Diencephalon (tissue), 2 donors: ENCODE measurements around a stretch of chr3.

DNA sequence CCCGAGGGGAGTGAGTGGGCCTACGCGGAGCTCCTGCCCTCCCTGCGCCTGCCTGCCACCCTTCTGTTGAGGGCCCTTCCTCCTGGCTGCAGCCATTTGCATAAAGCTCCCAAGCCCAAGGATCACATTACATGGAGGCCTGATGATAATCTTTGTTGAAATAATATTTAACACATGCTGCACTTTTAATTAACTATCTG lies 39.1 kb downstream of the DNAJB8 start:
- RAMPAGE, long total RNA, result no peak

- RAMPAGE, long total RNA, result no peak
These were observed 7.2 kb downstream of the GATA2 start for GRCh38 chr3:128485671-128486418.

DNA sequence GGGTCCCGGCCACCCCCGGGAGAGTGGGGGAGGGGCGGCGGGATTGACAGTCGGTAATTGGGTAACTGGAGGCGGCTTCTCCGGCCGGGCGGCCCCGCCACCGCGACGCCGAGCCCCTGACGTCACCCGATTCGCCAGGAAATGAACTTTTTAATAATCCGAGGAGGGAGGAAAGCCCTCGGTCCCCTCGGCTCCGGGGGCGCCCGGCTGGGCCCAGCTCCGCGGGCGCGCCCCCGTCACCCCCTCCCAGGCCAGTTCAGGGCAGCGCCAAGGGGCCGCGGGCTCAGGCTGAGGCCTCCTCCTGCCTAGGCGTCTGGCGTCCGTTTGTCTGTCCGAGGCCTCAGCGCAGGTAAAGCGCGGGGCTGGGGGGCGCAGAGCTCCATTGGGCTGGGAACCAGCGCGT lies 3.9 kb downstream of the GATA2 start:
- RAMPAGE, long total RNA, result no peak

DNA sequence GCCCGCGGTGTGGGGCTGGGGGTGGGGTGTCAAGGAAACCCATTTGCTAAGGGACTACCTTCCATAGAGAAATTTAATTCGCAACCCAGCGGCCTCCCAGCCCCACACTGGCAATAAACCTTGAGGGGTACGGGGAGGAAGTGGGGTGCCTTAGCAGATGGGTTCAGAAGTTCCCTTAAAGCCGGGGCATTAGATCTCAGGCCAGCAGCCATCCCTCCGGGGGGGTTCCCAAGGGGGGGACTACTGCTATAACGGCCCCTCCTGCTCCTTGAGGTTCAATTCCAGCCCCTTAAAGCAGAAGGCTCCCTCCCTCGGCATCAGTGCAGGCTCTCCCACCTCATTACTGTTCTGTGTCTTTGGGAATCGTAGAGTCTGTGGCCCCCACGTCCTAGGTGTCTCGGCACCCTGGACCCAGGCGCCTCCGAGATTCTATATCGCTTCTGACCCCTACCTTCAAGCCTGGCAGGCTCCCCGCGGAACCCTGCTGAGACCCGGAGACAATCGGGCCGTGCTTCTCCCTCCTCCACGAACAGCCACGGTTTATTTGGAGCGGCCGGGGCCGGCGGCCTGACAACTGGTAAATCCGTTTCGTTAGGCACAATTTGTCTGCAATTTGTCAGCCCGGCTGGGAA lies 1.6 kb downstream of the GATA2 start:
- RAMPAGE, long total RNA, result no peak

- RAMPAGE, long total RNA, result no peak
These were observed 55.7 kb upstream of the GATA2 start for GRCh38 chr3:128548534-128549189.

- RAMPAGE, long total RNA, result no peak
These were observed 76.8 kb downstream of the RPN1 start for GRCh38 chr3:128573812-128574289.

DNA sequence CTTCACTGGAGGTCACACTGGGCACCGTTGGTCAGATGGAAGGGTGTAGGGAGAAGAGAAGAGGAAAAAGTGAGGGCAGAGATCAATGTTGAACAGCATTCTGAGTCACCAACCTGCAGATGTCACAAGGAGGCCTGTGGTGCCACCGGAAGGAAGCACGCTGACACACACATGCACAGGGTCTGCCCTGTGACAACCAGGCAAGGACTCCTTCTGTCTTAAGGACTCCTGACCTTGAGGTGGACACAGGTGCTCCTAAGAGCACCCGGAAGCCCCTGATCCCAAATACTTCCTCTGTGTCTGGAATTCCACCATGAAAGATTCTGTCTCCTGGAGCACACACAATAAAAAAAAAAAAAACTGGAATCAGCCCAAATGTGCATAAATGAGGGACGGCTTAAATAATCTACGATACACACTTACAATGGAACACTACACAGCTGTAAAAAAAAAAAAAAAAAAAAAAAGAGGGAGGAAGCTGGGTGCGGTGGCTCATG lies 58.5 kb downstream of the RPN1 start:
- RAMPAGE, long total RNA, result no peak

- RAMPAGE, long total RNA, result no peak
These were observed 24.8 kb downstream of the RPN1 start for GRCh38 chr3:128625441-128626621.

GRCh38 chr3:128742672-128743274 lies 16.8 kb downstream of the RAB7A start:
- RAMPAGE, long total RNA, result no peak

DNA sequence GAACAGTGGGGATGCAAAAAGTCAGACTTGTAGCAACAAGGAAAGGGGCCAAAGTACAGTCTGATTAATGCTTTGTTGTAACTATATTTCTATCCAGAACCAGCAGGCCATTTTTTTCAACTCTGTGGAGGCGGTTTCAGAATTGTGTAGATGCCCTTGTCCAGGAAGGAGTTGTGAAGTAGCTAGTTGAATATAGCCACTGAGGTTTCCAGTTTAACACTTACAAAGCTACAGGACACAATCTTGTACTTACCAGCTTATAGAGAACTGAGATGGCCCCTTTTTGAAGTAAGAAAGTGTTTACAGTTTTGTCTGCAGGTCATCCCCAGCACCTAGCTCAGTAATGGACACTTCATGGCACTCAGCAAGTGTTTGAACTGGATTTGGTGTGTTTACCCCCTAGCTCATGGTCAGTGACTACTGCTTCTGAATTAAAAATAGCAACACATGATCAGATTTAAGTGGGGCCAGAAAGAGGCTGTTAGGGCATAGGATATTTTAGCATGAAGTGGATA lies 54.3 kb downstream of the RAB7A start:
- RAMPAGE, long total RNA, result no peak

GRCh38 chr3:128812975-128814243 lies 66.0 kb upstream of the ACAD9 start:
- RAMPAGE, long total RNA, result no peak

DNA sequence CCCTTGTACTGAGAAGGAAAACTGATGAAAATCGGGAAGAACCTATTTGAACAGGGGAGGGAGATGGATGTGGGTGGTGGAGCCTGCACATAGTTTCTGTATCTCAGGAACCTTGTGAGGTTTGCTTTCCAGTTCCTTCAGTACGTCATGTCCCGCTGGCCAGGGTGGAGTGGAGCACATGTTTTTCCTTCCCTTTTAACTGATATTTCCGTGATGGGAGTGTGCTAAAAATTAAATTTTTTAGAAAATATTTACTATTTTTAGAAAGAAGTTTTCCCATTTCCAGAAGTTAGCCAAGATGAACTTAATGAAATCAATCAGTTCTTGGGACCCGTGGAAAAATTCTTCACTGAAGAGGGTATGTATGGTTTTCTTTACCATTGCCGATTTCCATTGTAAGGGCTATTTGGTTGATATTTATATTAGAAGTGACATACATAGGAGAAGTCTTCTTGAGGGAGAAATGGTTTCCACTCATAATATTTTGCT lies 5.0 kb downstream of the ACAD9 start:
- RAMPAGE, long total RNA, result no peak

DNA sequence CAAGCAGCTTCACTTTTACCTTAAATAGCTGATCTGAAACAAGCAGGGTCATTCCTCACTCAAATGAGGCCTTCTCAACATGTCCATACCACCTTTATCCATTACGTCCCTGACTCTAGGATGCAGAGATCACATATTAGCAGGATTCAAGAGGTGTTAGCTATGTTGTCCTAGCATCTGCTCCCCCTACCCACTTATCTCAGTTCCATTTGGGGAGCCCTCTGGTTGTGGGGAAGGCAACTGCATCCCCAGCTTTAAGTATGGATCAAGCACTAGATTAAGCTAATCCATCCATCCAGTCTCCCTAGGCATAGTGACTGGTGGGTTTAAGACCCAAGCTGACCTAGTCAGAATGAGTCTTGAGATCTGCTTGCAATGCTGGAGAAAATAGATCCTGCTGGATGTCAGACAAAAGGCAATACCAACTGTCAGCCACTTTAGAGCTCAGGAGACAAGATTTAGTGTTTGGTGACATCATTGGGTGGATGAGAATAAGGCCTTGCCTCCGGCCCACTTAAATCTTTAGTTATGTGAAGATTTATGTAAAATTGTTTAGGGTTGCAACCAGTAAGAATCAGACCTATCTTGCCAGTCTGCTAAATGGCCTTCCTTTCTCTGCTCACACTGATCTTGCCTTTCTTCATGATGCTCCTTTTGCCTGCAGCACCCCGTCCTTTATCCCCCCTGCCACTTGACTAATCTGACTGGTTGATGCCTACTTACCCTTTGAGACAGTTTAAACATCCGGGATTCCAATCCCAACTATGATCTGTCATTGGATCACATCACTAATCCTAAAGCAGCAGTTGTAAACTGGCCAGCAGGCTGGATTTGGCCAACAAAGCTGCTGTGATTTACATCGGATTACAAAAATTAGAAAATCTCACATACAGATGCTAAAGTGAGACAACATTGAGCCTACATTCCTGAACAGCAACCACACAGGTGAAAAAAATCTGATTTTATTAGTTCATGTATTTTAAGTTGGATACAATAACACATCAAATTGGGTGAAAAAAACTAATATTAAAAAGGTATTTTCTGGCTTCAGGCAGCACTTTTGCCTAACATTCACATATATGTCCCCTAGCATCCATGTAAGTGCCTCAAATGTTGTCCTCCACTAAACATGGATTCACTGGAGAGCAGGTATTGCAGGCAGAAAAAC lies 2.2 kb upstream of the ISY1 start:
- RAMPAGE, long total RNA, result no peak

GRCh38 chr3:129238922-129239382 lies 10.5 kb upstream of the COPG1 start:
- RAMPAGE, long total RNA, result no peak

- RAMPAGE, long total RNA, result no peak
These were observed 9.2 kb upstream of the COPG1 start for GRCh38 chr3:129239884-129240920.

- RAMPAGE, long total RNA, result no peak
These were observed 3.9 kb upstream of the COPG1 start for GRCh38 chr3:129245299-129246165.

- RAMPAGE, long total RNA, result no peak
These were observed 8.0 kb downstream of the COPG1 start for GRCh38 chr3:129257149-129258003.

DNA sequence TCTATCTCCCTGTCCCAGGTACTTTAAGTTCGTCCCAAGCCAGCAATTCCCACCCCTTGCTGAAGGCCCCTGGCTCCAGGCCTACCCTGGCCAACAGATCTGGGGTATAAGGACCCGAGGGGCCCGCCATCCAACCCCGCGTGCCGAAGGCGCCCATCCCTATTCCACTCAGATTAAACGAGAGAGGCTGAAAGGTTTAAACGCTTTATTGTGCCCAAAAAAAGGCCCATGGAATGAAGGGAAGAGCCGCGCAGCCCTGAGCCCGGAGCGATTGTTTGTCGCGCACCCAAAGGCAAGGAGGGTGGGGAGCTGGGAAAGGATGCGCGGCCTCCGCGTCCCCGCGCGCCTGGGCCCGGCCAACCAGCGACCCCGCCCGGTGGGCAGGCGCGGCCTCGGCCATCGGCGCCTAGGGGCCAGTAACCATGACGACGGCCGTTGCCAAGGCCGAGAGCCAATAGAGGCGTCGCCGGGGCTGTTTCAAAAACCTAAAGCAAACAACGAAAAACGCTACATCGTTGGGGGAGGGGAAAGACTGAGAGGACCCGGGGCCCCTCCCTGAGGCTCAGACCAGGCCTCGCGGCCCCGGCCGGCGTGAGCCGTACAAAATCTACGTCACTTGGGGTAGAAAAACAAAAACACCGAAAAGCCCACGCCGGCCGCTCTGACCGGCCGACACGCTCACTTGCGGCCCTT lies 1.4 kb downstream of the H1-10 start:
- RAMPAGE, long total RNA, result no peak

DNA sequence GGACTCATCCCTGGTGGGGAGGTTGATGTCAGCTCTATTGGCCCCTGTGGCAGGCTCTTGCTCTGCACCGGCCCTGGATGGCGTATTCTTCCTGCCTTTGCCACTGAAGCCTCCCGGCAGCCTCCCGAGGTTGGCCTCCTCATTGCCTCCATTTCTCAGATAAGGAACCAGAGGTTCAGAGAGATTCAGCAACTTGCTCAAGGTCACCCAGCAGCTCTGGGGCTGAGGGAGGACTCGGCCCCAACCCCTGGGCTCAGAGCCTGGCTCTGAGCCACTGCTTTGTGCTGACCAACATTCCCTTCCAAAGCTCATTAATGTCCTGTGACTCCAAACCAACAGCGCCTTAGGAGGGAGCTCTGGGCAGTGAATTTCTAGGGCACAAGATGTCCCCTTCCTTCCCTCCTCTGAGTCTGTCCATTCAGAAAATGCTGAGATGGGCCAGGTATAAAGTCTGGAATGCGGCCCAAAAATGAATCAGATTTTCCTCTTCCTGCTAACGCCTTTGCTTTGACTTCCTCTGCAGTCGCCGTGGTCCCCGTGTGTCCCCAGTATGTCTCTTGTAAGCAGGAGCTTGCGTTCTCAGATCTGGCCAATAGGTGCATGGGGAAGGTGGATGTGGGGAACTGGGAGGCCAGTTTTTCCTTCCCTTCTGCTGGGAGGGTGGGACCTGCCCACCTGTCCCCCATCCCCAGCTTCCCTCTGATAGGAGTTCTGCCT lies 36.9 kb upstream of the H1-10 start:
- RAMPAGE, long total RNA, result no peak

GRCh38 chr3:129379621-129380068 lies 48.8 kb downstream of the EFCAB12 start:
- RAMPAGE, long total RNA, result no peak